Suprapubic skin (tissue), 4 donors: ENCODE measurements around a stretch of chr9.

GRCh38 chr9:116154276-116155347 lies 1.0 kb downstream of the PAPPA start:
- PRO-cap, result no peak
- RAMPAGE, long total RNA, 4 experiments, result start-site peak on the plus strand in 1 of 4 experiments, at chr9:116154399-116154470 at its widest, 10 reads per replicate

DNA sequence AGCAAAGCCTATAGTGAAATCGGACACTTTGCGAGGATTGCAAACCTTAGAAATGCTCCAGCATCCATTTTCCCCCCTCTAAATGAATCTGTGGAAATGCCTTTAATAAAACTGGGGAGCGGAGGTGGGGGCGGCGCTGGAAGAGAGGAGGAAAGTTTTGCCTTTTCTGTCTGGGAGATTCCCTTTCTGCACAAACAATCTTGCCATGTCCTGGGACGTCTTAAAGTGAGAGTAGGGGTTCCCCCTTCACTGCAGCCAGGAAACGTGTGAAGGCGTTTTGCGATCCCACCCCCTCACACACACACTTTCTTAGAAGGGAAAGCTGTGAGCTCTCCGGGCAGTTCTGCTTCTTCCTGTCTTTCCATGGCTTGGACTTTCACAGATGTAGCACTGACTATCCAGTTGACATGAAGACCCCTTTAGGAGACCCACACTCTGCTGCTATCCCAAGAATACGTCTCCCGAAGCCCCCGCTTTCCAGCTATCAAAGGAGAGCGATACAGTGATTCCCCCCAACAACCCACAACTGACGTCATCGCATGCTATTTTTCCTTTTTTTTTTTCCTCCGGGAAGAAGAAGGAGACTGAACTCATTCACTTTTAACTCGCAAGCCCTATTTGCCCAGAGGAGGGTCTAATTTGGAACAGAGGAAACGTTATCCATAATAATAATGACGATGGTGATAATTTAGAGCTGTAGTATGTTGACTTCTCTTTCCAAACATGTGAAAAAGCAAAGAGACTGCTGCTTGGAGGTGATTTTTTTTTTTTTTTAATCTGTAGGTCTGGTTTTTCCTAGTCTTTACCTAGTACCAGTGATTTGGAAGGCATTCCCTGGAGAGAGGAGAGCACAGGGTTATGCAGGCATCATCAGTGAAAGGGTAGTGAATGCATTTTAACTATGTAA lies 2.0 kb downstream of the PAPPA start:
- PRO-cap, result unidirectional peak, minus-strand start at position 528 of the sequence
- RAMPAGE, long total RNA, 4 experiments, result no peak in any of the 4 experiments

- PRO-cap, result unidirectional peak, plus-strand start at chr9:116157282
- RAMPAGE, long total RNA, 4 experiments, result no peak in any of the 4 experiments
Observed at GRCh38 chr9:116156571-116157361, 3.2 kb downstream of the PAPPA start.

- PRO-cap, result no peak
- RAMPAGE, long total RNA, 4 experiments, result no peak in any of the 4 experiments
Observed at GRCh38 chr9:116355245-116355835, 201.7 kb downstream of the PAPPA start.

- PRO-cap, result no peak
- RAMPAGE, long total RNA, 4 experiments, result no peak in any of the 4 experiments
Observed at GRCh38 chr9:116425325-116425732, 261.8 kb upstream of the TRIM32 start.

DNA sequence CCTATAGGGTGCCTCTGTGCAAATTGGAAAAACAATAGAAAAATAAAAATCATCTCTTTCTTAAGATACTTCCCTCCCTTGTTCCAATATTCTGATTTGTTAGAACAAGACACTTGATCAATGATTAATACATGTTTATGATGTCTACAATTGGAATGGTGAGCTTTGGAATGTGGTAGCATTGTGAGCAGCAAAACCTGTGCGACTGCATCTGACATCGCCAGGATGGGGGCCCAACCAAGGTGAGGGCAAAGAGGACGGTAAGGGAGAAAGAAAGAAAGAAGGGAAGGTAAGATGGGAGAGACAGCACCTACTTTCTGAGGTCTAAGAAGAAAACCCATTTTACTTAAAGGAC lies 183.0 kb upstream of the TRIM32 start:
- PRO-cap, result no peak
- RAMPAGE, long total RNA, 4 experiments, result no peak in any of the 4 experiments

DNA sequence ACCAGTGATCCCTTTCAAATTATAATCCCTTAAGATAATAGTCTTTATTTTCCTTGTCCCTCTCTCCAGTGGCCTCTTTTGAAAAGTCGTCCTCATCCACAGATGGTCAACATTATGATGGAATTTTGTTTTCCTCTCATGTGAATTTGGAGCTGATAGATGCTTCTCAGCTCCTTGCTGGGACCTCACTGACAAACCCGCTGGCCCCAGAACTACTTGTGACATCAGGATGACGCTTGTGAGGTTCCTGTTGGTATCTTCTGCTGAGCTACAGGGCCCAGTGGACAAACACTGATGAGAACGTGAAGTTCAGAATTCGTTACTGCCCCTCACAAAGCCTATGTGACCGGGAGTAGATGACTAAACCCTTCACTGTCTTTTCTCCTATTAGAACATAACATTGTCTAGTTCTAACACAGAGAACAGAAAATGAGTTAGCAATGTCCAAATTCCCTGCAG lies 143.5 kb upstream of the TRIM32 start:
- PRO-cap, result no peak
- RAMPAGE, long total RNA, 4 experiments, result no peak in any of the 4 experiments

DNA sequence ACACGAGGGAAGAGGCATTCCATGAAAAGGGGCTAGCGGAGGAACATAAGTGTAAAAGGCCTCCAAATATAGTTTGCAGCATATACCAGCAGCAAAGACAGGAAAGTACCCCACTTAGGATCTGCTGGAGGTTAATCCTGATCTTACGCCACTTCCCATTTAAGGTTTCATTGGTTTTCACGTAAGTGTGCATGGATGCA lies 59.7 kb upstream of the TLR4 start:
- PRO-cap, result no peak
- RAMPAGE, long total RNA, 4 experiments, result no peak in any of the 4 experiments

DNA sequence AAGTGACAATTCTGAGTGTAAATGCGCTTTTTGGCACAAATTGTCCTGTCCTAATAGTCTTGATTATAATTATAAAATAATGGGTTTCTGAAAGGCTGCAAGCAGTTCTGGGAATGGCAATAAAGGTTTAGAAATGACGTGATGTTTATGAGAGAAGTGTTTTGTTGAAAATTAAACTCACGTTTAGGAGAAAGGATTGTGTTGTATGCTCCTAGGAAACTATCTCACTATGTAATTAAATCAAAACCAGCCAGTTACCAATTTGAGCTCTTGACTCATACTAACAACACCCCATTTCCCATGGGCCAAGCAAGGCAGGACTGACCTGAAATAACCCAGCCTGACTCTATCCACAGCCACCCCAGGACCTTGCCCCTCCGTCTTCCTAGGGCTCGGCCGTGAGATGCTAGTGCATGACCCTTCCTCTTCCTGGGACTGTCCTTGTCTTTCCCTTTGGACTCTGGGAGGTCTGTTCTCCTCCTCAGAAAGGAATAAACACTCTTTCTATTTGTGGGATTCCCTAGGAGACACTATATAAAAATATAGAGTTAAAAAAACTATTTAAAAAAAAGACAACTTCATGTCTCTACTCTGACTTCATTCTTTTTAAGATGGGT lies 16.3 kb downstream of the TLR4 start:
- PRO-cap, result no peak
- RAMPAGE, long total RNA, 4 experiments, result no peak in any of the 4 experiments

DNA sequence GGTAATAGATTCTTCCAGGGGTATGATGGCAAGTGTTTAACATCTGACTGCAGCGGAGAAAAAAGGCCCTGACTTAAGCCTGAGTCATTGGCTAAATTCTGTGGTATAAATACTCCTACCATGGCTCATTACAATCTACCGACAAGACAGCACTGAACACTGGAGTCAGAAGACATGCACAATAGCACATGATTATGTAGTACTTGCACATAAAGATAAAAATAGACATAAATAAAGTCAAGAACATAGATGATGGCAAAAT lies 439.9 kb downstream of the BRINP1 start:
- PRO-cap, result no peak
- RAMPAGE, long total RNA, 4 experiments, result no peak in any of the 4 experiments

- PRO-cap, result no peak
- RAMPAGE, long total RNA, 4 experiments, result no peak in any of the 4 experiments
Observed at GRCh38 chr9:119368543-119369196, 565 bp downstream of the BRINP1 start.

GRCh38 chr9:120402718-120403867 lies 176.9 kb downstream of the CDK5RAP2 start:
- PRO-cap, result no peak
- RAMPAGE, long total RNA, 4 experiments, result no peak in any of the 4 experiments

GRCh38 chr9:120532316-120532904 lies 47.6 kb downstream of the CDK5RAP2 start:
- PRO-cap, result unidirectional peak, plus-strand start at chr9:120532738
- RAMPAGE, long total RNA, 4 experiments, result start-site peak on the plus strand in 2 of 4 experiments, at chr9:120532696-120532738 at its widest, 14 to 23 reads per replicate; start-site peak on the minus strand in 2 of 4 experiments, at chr9:120532496-120532625 at its widest, 15 to 21 reads per replicate

DNA sequence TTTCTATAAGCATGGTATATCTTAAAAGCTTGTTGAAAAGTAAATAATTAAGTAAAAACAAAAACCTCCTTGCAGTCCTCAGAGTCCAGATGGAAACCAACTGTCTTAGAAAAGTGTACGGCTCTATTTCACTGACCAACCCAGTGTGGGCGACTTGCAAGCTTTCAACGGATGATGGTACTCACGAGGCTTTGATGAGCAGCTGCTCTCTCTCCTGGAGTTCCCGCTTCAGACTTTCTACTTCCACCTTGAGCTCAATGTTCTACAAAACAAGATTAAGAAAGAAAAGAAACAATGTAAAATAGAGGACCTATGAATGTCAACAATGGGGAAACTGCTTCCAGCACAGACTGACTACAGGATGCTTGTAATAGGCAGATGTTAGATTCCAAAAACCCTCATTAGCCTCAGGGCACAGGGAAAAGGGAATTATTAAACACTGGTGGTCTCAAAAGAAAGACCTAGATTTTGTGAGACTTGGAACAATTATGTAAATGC lies 34.4 kb downstream of the CDK5RAP2 start:
- PRO-cap, result no peak
- RAMPAGE, long total RNA, 4 experiments, result no peak in any of the 4 experiments

DNA sequence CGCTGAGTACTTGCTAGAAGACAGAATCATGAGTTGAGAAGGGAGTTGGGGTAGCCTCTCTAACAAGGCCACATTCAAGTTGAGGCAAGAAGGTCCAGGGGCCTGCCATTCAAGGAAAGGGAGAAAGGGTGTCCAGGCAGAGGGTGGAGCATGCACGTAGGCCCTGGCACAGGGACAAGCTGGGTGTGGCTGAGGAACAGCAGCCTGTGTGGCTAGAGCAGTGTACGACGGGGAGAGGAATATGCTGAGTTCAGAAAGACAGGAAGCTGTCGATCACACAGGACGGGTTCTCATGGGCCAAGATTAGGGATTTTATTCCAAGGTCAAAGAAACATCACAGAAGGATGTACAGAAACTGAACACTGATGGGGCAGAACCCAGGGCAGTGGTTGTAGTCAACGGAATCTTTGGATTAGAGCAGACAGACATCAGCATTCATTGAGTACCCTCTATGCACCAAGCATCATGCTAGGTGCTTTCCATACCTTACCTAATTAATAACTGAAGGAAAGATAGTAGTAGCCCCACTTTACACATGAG lies 16.8 kb downstream of the CDK5RAP2 start:
- PRO-cap, result no peak
- RAMPAGE, long total RNA, 4 experiments, result no peak in any of the 4 experiments

GRCh38 chr9:120583850-120584559 lies 4.0 kb upstream of the CDK5RAP2 start:
- PRO-cap, result no peak
- RAMPAGE, long total RNA, 4 experiments, result no peak in any of the 4 experiments

GRCh38 chr9:120604306-120605030 lies 24.5 kb upstream of the CDK5RAP2 start:
- PRO-cap, result no peak
- RAMPAGE, long total RNA, 4 experiments, result no peak in any of the 4 experiments

- PRO-cap, result no peak
- RAMPAGE, long total RNA, 4 experiments, result no peak in any of the 4 experiments
Observed at GRCh38 chr9:120878081-120878970, 1.3 kb upstream of the PHF19 start.

DNA sequence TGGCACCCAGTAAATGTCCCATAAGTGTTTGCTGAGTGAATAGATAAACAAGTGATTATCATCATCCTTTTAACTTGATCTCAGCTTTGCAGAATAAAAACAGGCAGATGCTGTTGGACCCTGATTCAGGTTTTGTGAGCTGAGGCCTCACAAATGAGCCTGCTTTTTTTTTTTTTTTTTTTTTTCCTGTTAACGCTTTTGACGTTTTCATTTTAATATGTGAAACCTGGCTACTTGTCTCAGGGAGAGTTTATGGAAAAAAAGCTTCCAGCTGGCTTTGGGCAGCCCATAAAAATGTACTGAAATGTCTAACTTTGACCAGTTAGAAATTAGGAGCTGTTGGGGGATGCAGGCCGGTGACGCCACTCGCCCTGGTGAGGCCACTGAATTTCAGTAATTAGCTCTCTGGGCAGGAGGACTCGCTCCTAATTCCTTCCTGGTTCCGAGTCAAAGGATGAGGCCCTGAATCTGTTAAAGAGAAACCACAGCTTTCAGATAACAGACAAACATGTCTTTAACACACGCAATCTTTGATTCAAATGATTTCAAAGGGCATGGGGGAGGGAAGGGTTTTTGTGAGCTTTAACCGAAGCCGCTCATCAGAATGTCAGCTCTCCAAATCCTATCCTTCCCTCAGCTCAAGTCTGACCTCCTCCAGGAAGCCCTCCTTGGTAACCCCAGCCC lies 13.3 kb upstream of the PHF19 start:
- PRO-cap, result no peak
- RAMPAGE, long total RNA, 4 experiments, result no peak in any of the 4 experiments

GRCh38 chr9:120942338-120943213 lies 16.0 kb upstream of the TRAF1 start:
- PRO-cap, result no peak
- RAMPAGE, long total RNA, 4 experiments, result no peak in any of the 4 experiments